Measurements from ENCODE around the genes BLVRB, SHKBP1, CYP2S1 and CEACAM7.

GRCh38 chr19:40440095-40440794, 3.9 kb downstream of the SERTAD3 start:
- PRO-cap, 5 experiments: no peak in any of the 5 experiments
- RAMPAGE, long total RNA, 2 experiments: no peak in any of the 2 experiments
- RRBS: no CpG with 5 or more reads among the region's 5 CpGs

DNA sequence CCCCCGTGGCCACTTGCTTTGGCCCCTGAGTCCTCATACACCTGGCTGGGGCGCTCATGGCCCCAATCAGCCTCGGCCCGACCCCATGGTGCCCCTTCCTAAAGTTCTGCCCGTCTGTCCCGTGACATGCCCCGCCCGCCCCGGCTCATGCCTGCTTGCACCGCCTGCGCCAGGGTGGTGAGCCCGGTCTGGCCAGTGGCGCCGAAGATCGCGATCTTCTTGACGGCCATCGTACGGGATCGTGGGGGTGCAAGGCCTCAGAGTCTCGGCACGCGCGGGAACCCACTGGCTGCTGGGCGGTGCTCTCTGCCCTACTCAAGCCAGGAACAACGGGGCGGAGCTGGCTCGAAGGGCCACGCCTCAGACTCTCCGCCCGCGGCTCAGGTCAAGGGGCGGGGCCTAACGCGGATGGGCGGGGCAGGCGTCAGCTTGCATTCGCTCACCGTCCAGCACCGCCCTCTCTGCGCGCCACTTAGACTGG, at the start of gene BLVRB:
BLVRB (minus strand) TSS at position 287 of the 481 bp plus-strand sequence.
- PRO-cap, 5 experiments: peak in 5 of 5 experiments; most common minus-strand start position 287 of the sequence (in 5)
- RAMPAGE, long total RNA, 2 experiments: start-site peak on the minus strand in 2 of 2 experiments, centred at positions 283 to 304 of the sequence, 1,385 to 14,206 reads per replicate
- RRBS: 3% methylated on average over 4 of the region's 42 CpGs

- PRO-cap, 5 experiments: no peak in any of the 5 experiments
- RAMPAGE, long total RNA, 2 experiments: no peak in any of the 2 experiments
- RRBS: 2% methylated on average over 7 of the region's 56 CpGs
Observed at GRCh38 chr19:40528909-40529806, 47.5 kb upstream of the SHKBP1 start.

GRCh38 chr19:40576018-40576986, at the start of gene SHKBP1:
Gene SHKBP1 (plus strand): TSS chr19:40576873.
- PRO-cap, 5 experiments: peak in 5 of 5 experiments; most common plus-strand start chr19:40576865 (in 4); most common minus-strand start chr19:40576661 (in 1)
- RAMPAGE, long total RNA, 2 experiments: start-site peak on the plus strand in 2 of 2 experiments, at chr19:40576850-40576893 at its widest, 125 to 233 reads per replicate
- RRBS: 7% methylated on average over 11 of the region's 51 CpGs

GRCh38 chr19:40591194-40592119, 9.7 kb upstream of the LTBP4 start:
- PRO-cap, 5 experiments: no peak in any of the 5 experiments
- RAMPAGE, long total RNA, 2 experiments: no peak in any of the 2 experiments
- RRBS: 100% methylated on average over 1 of the region's 8 CpGs

DNA sequence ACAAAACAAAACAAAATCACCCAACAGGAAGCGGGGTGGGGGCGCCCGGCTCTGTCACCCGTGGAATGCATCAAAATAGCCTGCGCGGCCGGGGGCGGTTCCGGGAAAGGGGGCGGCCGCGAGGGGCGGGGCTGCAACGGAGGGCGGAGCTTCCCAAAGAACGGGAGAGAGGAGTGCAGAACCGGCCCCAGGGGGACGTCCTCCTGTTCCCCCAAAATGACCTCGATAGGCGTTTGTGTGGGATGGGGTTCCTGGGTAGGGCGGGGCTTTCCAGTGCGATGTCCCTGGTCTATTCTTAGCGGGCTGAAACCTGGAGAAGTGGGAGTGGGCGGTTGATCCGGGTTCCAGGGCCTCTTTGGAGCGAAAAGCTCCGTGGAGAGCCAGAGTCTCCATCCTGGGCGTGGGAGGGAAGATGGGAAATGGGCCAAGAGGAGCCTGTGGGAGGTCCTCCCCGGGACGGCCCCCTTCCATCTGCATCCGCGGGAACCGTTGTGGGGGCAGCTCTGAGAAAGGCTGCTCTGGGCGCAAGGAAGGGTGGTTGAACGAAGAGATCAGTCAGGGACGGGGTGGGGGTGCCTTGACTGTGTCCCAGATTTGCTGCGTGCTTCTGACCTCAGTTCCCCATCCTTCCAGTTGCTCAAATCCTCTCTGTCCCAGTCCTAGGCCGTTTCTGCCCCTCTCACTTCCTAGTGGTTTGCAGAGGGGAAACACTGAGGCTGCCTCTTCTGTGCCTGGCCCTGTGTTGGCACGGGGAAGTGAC, 27.0 kb downstream of the NUMBL start:
- PRO-cap, 5 experiments: peak in 5 of 5 experiments; most common plus-strand start position 163 of the sequence (in 3); most common minus-strand start position 67 of the sequence (in 5)
- RAMPAGE, long total RNA, 2 experiments: no peak in any of the 2 experiments
- RRBS: 4% methylated on average over 14 of the region's 39 CpGs

DNA sequence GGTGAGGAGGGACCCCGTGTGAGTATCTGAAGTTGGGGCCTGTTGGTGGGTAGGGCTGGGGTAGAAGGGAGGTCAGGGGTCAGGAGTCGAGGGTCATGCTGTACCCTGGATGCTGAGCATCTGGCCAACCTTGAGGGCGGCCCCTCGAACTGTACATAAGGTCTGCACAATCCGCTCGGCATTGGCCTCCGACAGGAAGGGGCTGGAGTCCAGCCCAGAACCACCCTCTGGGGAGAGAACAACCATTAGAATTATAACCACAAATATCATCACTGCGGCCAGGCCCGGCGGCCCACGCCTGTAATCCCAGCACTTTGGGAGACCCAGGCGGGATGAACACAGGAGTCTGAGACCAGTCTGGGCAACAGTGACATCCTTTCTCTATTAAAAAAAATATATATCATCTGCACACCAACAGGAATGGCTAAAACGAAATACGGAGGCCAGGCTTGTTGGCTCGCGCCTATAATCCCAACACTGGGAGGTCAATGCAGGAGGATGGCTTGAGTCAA, 11.4 kb downstream of the COQ8B start:
- PRO-cap, 5 experiments: no peak in any of the 5 experiments
- RAMPAGE, long total RNA, 2 experiments: no peak in any of the 2 experiments
- RRBS: no CpG with 5 or more reads among the region's 16 CpGs

DNA sequence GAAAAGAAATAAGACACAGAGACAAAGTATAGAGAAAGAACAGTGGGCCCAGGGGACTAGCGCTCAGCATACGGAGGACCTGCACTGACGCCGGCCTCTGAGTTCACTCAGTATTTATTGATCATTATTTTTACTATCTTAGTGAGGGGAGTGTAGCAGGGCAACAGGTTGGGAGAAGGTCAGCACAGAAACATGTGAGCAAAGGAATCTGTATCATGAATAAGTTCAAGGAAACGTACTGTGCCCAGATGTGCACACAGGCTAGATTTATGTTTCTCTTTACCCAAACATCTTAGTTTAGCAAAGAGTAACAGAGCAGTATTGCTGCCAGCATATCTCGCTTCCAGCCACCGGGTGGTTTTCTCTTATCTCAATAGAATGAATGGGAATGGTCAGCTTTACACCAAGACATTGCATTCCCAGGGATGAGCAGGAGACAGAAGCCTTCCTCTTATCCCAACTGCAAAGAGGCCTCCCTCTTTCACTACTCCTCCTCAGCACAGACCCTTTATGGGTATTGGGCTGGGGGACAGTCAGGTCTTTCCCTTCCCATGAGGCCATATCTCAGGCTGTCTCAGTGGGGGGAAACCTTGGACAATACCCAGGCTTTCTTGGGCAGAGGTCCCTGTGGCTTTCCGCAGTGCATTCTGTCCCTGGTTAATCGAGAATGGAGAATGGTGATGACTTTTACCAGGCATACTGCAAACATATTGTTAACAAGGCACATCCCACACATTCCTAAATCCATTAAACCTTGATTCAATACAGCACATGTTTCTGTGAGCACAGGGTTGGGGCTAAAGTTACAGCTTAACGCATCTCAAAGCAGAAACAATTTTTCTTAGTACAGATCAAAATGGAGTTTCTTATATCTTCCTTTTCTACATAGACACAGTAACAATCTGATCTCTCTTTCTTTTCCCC, 40.5 kb upstream of the CYP2A7 start:
- PRO-cap, 5 experiments: no peak in any of the 5 experiments
- RAMPAGE, long total RNA, 2 experiments: no peak in any of the 2 experiments
- RRBS: no CpG with 5 or more reads among the region's 10 CpGs

GRCh38 chr19:41172303-41172977, 20.6 kb upstream of the CYP2S1 start:
- PRO-cap, 5 experiments: no peak in any of the 5 experiments
- RAMPAGE, long total RNA, 2 experiments: no peak in any of the 2 experiments
- RRBS: no CpG with 5 or more reads among the region's 4 CpGs

DNA sequence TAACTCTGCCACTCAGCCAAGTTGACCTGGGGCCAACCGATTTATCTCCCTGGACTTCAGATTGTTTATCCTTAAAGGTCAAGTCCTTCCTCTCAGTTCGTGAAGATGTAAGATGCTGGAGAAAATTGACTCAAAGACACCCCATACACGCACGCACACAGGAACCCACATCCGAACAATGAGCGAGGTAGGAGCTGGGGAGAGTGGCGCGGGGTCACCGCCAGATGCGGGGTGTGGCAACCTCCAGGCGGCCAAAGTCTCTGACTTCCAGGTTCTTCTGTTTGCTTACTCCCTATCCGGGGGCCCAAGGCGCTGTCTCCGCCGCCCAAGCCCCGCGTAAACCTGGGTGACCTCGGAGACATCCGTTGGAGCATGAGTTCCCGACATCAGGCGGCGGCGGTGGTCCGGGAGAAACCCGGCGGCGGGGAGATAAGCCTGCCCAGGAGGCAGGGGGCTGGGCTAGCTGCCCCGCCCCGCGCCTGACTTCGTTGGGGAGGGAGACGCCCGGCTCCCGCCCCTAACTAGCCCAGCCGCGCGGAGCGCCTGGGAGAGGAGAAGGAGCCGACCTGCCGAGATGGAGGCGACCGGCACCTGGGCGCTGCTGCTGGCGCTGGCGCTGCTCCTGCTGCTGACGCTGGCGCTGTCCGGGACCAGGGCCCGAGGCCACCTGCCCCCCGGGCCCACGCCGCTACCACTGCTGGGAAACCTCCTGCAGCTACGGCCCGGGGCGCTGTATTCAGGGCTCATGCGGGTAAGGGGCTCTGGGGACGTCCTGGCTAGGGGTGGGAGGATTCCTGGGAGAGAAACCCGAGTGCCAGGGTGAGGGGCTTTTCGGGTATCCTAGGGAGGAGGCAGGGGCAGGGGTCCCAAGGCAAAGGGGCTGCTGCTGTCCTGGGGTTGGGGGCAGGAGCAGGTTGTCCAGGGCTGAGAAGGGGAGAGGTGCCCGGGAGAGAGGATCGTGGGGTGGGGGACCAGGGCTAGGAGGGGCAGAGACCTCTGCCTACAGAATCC, at the start of gene CYP2S1:
CYP2S1 (plus strand) TSS at position 529 of the 1,011 bp plus-strand sequence.
- PRO-cap, 5 experiments: peak in 4 of 5 experiments; most common plus-strand start position 529 of the sequence (in 3); most common minus-strand start position 405 of the sequence (in 1)
- RAMPAGE, long total RNA, 2 experiments: no peak in any of the 2 experiments
- RRBS: 4% methylated on average over 36 of the region's 61 CpGs

GRCh38 chr19:41264650-41265624, 765 bp downstream of the HNRNPUL1 start:
- PRO-cap, 5 experiments: peak in 4 of 5 experiments; most common plus-strand start chr19:41264802 (in 2); most common minus-strand start chr19:41264959 (in 3)
- RAMPAGE, long total RNA, 2 experiments: start-site peak on the plus strand in 1 of 2 experiments, at chr19:41264349-41265093 at its widest, 1,154 reads per replicate
- RRBS: 1% methylated on average over 16 of the region's 69 CpGs

GRCh38 chr19:41309146-41309667, 765 bp upstream of the CCDC97 start:
- PRO-cap, 5 experiments: no peak in any of the 5 experiments
- RAMPAGE, long total RNA, 2 experiments: no peak in any of the 2 experiments
- RRBS: no CpG with 5 or more reads among the region's 10 CpGs

DNA sequence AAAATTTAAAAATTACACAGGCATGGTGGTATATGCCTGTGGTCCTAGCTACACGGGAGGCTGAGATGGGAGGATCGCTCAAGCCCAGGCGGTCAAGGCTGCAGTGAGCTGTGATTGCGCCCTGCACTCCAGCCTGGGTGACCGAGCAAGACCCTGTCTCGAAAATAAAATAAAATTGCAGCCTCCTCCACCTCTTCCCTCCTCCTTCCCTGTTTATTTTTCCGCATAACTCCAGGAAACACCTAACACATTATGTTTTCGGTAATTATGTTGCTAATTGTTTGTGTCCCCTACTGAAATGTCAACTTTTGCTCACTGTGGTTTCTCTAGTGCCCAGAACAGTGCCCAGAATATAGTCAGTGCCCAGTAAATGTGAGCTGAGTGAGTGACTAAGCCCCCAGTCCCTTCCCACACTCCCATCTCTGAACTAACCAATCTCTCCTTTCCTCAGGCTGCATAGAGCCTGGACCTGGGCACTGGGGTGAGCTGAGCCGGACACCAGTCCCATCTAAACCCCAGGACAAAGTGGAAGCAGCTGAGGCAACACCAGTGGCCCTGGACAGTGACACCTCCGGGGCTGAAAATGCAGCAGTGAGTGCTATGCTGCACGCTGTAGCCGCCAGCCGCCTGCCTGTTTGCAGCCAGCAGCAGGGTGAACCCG, 6.1 kb downstream of the CCDC97 start:
- PRO-cap, 5 experiments: no peak in any of the 5 experiments
- RAMPAGE, long total RNA, 2 experiments: no peak in any of the 2 experiments
- RRBS: 95% methylated on average over 2 of the region's 14 CpGs

GRCh38 chr19:41324661-41325868, 15.1 kb downstream of the CCDC97 start:
- PRO-cap, 5 experiments: peak in 2 of 5 experiments; most common plus-strand start chr19:41325050 (in 1)
- RAMPAGE, long total RNA, 2 experiments: no peak in any of the 2 experiments
- RRBS: 6% methylated on average over 4 of the region's 33 CpGs

- PRO-cap, 5 experiments: no peak in any of the 5 experiments
- RAMPAGE, long total RNA, 2 experiments: no peak in any of the 2 experiments
- RRBS: no CpG with 5 or more reads among the region's 12 CpGs
Observed at GRCh38 chr19:41405557-41406254, 8.1 kb downstream of the BCKDHA start.

DNA sequence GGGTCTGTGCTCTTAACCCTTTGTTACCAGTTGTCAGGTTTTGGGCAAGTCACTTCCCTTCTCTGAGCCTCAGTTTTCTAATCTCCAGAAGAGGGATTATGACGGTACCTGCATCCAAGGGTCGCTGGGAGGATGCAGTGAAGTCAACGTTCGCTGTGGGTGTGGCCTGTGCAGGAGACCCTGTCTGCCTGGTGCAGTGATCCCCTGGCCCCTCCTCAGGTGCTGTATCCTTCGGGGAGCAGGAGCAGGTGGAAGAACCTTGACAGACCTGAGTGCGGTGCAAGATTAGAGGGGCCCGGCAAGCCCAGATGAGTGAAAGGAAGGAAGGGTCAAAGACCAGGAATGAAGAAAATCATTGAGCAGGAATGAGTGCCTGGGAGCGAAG, 12.8 kb downstream of the B3GNT8 start:
- PRO-cap, 5 experiments: no peak in any of the 5 experiments
- RAMPAGE, long total RNA, 2 experiments: no peak in any of the 2 experiments
- RRBS: no CpG with 5 or more reads among the region's 8 CpGs

DNA sequence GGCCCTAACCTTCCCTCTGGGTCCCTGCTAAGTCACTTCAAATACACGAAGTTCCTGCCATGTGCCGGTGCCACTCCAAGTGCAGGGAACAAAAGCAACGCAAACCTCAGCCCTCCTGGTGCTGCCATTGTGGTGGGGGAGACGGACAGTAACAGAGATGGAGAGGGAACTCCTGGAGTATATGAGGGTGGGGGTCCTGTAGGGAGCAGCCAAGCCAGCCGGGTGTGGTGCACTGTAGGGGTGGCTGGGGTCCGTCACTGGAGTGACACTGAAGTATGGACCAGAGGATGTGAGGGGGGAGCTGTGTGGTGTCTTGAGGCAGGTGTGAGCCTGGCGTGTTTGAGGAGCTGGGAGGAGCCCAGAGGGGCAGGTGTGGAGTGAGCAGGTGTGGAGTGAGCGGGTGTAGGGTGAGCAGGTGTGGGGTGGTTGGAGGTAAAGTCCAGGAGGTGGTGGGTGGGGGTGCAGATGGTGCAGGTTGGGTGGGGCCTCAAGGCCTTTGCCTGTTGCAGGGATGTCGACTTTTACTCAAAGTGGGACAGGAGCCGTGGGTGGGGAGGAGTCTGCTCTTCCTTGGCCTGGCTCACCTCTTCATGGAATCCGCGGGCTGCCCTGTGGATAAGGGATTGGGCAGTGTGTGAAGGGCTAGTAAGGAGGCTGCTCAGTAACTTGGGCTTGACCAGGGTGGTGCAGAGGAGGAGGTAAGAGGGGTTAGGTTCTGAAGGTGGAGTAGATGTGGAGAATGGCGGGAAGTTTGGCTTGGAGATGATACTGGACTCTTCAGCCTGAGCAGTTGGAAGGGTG, 5.8 kb downstream of the B3GNT8 start:
- PRO-cap, 5 experiments: no peak in any of the 5 experiments
- RAMPAGE, long total RNA, 2 experiments: no peak in any of the 2 experiments
- RRBS: no CpG with 5 or more reads among the region's 13 CpGs

DNA sequence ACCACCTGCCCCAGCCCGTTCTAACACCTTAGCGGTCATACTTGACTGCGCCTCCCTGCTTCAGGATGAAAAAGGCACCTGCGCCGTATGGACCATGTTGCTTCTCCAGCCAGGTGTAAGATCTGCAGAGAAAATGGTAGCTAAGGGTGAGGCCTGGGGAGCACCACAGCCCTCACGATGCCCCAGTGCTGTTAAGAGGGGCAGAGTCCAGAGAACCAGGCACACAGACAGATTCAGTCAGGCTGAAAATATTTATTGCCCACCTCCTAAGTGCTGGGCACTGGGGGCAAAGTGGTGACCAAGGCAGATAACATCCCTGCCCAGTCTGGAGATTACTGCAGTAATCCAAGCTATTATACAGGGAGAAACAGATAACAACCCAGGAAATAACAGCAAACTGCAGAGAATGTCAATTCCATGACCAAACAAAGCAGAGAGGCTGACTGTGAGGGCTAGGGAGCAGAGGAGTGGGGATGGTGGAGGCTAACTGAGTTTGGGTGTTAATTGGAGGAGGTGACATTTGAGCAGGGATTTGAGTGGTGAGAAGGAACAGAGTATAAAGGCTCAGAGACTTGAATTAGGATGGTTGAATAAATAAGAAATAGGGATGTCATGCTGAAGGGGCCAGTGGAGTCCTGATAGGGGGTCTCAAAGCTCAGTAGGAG, 3.2 kb downstream of the DMAC2 start:
- PRO-cap, 5 experiments: no peak in any of the 5 experiments
- RAMPAGE, long total RNA, 2 experiments: no peak in any of the 2 experiments
- RRBS: no CpG with 5 or more reads among the region's 6 CpGs

DNA sequence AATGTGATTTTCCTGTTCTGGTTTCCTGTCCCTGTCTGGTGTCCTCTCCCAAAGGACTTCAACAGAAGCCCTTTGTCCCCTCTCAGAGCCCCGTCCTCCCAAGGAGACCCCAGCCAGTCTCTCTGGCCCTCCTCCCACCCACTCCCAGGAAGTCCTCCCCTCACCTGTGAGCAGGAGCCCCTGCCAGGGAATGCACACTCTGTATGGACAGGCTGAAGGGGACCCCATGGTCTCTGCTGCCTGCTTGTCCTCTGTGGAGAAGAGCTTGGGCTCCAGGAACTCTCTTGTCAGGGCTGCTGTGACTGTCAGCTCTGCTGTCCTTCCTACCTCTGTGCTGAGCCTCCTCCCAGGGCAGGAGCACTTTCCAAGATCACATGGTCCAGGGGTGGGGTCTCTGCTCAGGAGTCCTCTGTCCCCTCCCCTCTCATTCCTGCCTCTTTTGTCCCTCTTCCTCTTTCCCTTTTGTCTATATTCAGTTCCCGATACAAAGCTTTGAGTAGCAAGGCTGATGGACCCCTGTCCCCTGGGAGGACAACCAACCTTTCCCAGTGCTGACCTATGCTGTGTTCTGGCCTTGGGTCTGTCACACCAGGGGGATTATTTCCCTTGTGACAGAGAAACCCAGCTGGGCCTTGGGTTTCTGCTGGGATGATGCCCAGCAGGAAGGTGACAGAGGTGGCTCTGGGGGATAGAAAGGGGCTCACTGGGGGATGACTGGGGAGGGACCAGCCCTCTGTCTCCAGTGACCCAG, at the start of gene CEACAM7:
CEACAM7 (minus strand) TSS at position 333 of the 751 bp plus-strand sequence.
- PRO-cap, 5 experiments: no peak in any of the 5 experiments
- RAMPAGE, long total RNA, 2 experiments: no peak in any of the 2 experiments
- RRBS: no CpG with 5 or more reads among the region's 2 CpGs

GRCh38 chr19:41734163-41735213, 20.8 kb upstream of the CEACAM6 start:
- PRO-cap, 5 experiments: no peak in any of the 5 experiments
- RAMPAGE, long total RNA, 2 experiments: no peak in any of the 2 experiments
- RRBS: no CpG with 5 or more reads among the region's 8 CpGs